Skin of body (tissue), 2 donors: ENCODE results near the gene MLLT6.

- RAMPAGE, long total RNA, result no peak
These were observed 33.4 kb upstream of the DDX52 start for GRCh38 chr17:37676521-37677138.

- RAMPAGE, long total RNA, result no peak
These were observed 26.3 kb downstream of the HNF1B start for GRCh38 chr17:37718374-37719140.

DNA sequence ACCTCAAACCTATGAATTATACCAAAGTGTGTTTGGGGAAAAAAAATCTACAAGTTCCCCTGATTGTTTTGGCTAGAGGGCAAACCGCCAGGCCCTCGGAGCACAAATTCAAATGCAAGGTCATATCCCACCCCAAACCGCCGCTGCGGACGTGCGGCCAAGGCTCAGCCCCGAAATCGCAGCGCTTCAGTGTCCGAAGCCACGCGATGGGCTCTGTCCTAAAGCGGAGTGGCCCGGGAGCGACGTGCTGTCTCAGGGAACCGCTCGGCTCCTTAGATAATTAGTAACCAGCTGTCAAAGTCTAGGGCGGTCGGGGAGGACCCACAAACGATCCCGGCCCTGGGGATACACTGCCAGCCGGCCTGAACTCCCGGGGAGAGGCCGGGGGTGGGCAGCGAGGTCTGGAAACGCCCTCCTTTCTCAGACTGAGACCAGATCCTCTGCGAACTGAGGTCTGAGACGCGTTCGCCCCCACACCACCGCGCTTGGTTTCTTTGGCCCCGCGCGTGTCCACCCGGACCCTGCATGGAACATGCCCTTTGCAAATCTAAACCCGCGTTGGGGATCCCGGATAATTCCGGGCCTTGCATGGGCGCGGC, 1.4 kb downstream of the HNF1B start:
- RAMPAGE, long total RNA, result no peak

- RAMPAGE, long total RNA, result no peak
These were observed 9.3 kb upstream of the ARHGAP23 start for GRCh38 chr17:38418669-38419561.

GRCh38 chr17:38444279-38444478, 15.9 kb downstream of the ARHGAP23 start:
- RAMPAGE, long total RNA, result no peak

DNA sequence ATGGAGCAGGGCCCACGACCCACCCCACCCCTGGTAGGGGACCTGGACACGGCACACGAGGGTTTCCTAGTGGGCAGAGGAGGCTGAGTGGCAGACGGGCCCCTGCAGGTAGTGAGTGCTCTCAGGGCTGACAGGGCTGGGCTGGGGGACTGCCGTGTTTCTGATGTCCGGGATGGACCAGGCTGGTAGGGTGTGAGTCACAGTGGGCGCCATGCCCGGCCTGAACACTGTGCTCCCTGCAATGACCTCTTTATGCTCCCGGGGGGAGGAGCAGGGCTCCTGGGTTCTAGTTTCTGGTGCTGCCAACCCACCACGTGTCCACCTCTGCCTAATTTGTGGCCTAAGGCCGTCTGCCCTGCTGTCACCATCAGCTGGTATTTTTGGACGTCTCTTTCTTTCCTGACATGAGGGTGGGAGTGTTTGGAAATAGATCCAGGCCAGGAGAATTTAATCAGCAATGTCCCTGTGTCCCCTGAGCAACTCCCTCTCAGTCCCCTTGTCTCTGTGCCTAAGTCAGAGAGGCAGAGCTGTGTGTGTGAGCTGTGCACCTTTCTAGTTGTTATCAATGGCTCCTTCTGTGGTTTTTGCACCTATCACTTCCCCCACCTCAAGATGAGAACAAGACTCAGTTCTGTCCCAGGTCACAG, 26.4 kb downstream of the ARHGAP23 start:
- RAMPAGE, long total RNA, result no peak

DNA sequence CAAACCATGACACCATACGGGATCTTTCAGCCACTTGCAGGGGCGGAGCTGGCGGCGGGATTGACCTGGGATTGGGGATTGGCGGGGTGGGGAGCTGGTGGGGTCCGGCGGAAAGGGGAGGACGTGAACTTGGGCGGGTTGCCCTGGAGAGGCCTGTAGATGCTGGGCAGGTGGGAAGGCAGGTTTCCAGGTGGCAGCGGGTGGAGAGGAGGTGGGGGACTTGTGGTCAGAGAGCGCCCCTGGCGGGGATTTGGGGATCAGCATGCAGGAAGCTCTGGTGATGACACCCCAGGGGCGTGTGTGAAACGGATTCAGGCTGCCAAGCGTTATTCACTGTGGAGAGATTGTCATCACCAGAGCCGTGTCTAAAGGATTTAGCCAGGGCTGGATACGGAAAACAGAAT, 81.0 kb downstream of the ARHGAP23 start:
- RAMPAGE, long total RNA, result no peak

DNA sequence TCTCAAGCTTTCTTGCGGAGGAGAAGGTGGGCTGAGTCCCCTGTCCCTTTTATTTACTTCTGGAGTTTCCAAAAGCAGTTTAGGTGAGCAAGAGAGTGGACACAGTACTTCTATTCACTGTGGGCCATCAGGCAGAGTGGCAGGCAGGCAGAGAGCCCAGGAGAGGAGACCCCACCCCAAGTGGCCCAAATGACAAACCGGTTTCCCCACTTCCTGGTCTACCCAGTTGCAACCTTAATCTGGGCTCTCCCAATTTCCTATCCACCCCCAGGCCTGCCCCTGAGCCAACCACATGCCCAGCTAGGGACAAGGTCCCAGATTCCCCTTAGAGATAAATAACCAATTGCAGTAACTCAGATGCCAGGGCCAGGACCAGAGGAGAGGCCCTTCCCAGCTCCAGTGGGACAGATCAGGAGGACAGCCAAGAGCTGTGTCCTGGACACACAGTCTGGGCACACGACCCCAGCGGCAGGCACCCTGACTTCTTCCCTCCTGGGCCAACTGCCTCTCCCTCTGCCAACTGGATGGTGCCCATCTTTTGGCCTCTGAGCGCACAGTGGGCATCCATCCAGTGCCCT, 1.2 kb upstream of the SRCIN1 start:
- RAMPAGE, long total RNA, result no peak

DNA sequence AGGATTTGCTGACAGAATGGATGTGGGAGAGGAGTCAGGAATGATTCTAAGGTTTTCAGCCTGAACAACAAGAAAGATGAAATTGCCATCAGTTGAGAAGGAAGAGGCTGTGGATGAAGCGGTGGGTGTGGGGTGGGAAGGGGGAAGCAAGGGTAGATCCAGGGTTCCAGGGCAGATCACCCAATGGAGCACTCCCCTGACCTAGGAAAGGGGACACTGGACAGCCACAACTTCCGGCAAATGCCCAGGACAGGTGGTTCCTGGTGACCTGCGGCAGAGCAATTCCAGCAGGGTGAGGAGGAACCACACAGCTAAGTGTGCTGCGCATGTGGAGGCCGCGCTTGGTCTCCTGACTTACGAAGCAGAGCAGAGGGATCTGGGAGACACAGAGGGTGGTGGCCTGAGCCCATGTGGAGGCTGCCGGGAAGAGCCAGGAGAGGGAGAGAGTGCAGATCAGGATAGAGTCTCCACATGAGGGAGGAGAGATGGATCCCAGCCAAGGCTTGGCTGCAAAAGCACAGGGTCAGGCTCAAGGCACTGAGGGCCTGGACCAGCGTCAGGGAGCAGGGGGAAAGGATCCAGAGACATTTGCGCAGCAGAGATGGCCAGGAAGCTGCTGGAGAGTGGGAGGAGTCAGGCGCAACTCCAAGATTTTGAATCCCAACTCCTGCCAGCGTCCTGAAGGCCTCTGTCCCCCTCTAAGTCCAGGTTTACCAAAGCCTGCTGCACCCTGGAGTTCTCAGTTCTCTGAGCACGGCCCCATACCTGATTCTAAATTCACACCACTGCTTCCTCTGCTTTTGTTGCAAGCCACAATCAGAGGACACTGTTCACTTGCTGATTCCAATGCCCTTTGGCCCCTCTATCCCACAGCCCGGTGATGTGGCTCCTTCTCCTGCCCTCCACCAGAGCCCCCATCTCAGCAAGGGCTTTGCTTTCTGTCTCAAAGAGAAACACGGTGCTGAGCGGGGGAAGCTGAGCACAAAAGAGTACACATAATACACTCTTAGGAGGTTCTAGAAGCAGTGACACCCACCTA, 11.3 kb upstream of the MLLT6 start:
- RAMPAGE, long total RNA, result no peak

DNA sequence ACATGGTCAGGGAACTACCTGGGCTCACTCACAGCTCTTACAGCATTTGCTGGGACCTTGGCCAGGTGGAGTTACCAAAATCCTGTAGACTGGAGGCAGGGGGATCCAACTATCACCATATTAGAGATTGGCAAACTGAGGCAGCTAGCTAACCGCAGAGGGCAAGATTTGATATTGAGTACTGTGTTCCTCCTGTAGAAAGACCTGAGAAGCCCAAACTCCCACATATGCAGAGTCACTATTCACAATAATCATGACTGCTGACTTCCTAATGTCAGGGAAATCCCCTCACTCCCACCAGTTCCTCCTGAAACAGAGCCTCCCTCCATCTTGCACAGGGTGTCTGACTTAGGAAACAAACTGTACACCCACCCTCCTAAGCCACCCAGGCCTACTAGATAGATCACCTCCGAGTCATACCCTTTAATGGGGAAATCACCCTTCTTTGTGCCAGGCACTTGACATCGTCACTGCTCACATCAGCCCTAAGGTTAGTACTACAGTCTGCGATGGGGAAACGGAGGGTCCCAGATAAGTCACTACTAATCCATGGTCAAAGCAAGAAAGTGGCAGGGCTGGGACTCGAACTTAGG, 3.7 kb upstream of the MLLT6 start:
- RAMPAGE, long total RNA, result no peak

DNA sequence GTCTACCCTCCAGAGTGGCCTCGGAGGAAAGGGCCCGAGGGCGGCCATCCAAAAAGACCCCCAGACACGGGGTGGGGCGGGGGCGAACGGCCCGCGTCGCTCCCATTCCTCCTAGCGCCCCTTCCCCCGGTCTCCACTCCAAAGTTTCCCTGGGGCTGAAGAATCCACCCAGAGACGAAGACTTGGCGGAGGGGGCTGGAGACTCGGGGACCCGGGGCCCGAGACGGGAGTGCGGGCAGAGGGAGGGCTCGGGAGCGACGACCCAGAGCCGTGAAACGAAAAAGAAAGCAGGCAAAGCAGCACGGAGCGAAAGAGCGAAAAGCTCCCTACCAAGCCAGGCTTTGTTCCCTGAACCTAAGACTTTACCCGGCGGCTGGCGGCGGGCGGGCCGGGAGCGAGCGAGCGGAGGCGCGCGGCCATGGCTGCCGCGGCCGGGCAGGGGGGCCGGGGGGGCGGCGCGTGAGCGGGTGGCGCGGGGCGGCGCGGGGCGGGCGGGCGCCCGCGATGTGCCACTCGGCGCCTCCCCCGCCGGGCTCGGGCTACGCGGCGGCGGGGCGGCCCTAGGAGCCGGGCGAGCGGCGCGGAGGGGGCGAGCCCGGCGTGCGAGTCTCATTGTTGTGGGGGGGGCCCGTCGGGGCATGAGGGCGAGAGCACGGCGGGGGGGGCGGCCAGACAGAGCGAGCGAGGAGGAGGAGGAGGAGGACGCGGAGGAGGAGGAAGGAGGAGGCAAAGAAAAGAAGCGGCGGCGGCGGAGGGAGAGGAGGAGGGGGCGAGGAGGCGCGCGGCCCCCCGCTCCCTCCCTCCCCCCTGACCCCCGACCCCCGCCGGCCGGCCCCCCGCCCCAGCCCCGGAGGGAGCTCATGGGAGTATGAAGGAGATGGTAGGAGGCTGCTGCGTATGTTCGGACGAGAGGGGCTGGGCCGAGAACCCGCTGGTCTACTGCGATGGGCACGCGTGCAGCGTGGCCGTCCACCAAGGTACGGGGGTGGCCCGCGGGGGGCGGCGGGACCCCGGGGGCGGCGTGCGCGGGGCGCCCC, at the start of gene MLLT6:
TSS of gene MLLT6 (plus strand) at position 509 of the 1,037 bp plus-strand sequence.
- RAMPAGE, long total RNA, result no peak

- RAMPAGE, long total RNA, result no peak
These were observed 8.5 kb downstream of the CISD3 start for GRCh38 chr17:38738341-38739247.

GRCh38 chr17:38746230-38747277, 1.6 kb downstream of the PCGF2 start:
- RAMPAGE, long total RNA, result no peak

- RAMPAGE, long total RNA, result no peak
These were observed 2.4 kb downstream of the PIP4K2B start for GRCh38 chr17:38796841-38797468.

GRCh38 chr17:38855002-38855486, 1.5 kb upstream of the RPL23 start:
- RAMPAGE, long total RNA, result no peak

DNA sequence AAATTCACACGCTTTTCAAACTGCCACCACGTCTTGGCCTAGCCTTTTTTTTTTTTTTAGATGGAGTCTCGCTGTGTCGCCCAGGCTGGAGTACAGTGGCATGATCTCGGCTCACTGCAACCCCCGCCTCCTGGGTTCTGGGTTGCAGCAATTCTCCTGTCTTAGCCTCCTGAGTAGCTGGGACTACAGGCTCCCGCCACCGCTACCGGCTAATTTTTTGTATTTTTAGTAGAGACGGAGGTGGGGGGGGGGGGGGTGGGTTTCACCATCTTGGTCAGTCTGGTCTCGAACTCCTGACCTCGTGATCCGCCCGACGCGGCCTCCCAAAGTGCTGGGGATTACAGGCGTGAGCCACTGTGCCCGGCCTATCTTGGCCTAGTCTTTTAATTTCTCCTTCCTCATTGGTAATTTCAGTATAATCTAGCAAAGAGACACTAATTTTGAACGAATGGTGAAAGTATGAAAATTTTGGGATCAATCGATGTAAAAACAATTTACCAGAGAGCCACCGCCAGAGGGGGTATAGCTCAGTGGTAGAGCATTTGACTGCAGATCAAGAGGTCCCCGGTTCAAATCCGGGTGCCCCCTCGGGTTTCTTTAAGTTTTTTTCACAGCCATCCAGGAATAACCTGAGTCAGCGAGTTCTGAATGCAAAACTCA, 2.6 kb upstream of the LASP1 start:
- RAMPAGE, long total RNA, result no peak

DNA sequence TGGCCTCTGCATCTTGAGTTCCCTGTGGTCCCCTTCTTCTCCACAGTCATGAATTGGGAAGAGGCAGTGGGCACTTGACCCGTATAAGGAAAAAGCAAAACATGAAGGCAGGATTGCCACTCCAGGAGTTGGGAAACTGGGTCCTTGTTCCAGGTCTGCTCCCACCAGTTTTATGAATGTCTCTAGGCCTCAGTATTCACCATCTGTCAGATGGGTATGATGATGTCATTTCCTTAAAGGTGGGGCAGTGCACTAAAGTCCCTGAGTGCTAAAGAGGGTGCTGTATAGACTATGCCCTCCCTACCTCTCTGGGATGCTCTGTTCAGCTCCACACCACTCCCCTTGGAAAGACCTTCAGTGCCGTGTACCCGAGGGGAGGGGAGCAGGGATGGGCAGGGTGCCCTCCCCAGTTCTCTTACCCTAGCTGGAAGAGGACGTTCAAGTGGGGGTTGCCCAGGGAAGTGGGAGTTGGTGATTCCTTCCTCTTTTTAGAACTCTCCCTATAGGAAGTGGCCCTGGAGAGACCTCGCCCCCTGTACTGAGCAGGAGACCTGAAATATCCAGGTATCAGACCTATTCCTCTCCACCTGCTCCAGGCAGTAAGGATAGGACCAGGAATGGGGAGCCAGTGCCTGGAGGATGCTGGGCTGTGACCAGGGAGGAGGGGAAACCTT, 2.2 kb downstream of the LASP1 start:
- RAMPAGE, long total RNA, result no peak

GRCh38 chr17:38897729-38898077, 27.8 kb downstream of the LASP1 start:
- RAMPAGE, long total RNA, result no peak

- RAMPAGE, long total RNA, result no peak
These were observed 41.8 kb downstream of the FBXO47 start for GRCh38 chr17:38925194-38926104.

DNA sequence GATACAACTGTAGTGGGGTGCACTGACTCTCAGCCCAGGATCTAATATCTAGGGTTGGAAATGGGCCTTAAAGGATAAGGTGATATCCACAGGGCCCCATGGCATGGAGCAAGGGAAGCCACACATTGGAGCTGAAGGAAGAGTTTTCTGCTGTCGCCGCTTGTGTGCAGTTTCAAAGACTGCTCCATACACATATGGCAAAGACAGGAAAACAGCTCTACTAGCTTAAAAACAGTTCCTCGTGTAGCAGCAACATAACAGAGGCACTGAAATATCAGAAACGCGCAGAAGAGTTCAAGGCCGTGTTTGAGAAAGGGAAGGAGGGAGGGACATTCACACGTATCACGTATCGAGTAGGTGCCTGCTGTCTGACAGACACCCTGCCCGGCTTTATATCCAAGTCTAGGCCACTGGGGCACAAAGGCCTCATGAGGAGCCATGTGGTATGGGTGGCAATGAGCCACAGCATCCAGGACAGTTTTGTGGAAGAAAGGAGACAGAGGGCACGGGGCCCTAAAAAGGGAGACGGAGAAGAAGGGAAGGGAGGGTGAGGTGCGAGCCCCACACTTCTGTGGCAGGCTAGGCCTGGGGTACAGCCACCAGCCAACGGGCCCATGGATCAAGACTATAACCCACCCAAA, 50.4 kb downstream of the PLXDC1 start:
- RAMPAGE, long total RNA, result no peak